Transverse colon (tissue), 4 donors: ENCODE measurements around a stretch of chr17.

GRCh38 chr17:19544864-19545231, 11.2 kb downstream of the SLC47A1 start:
- PRO-cap: no peak
- RAMPAGE, long total RNA, 4 experiments: no peak in any of the 4 experiments

DNA sequence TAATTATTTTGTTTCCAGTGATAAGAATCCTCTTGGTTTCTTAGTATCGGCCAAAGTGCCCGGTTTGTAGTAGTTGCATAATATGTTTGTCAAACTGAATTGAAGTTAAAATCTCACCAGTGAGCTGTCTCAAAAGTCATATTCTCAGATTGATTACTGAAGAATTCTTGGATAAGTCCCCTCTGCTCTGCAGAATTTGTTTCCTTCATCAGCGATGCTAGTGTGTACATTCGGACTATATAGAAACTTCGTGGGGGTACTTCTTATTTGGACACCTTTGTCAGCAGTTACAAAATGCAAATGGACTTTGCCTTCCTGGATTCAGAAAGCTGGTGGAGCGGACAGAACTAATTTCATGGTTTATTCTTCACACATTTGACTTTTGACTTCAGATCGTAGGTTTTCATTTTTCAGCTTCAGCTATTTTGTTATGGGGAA, 28.2 kb downstream of the SLC47A1 start:
- PRO-cap: no peak
- RAMPAGE, long total RNA, 4 experiments: no peak in any of the 4 experiments

- PRO-cap: no peak
- RAMPAGE, long total RNA, 4 experiments: no peak in any of the 4 experiments
Observed at GRCh38 chr17:19727143-19727970, 11.0 kb upstream of the SLC47A2 start.

DNA sequence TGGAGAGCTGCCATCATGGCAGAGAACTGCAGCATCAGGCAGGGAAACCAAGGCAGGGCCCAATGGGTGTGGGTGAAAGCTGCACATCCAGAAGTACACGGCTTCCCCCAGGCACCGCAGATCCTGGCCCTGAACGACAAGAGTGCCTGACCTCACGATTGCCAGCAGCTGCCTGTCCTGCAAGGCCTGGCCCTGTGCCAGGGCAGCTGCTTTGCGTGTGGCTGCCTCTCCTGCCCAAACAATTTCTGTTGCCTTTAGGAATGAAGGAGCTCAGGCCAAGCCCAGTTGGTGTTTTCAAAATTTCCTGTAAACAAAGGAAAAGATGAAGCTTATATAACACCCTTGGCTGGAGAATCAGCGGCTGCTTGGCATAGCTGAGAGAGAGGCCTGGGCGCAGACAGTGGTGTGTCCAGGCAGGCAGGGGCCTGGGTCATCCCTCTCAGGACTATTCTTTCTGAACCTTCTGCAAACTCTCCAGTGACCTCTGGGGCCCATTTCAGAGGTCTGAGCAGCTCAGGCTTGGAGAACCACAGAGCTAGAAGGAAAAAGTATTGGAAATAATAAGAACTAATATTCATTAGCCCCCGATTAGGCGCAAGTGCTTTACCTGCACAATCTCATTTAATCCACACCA, 11.8 kb upstream of the SLC47A2 start:
- PRO-cap: bidirectional peak, plus-strand start at position 400 of the sequence, minus-strand start at position 138 of the sequence
- RAMPAGE, long total RNA, 4 experiments: no peak in any of the 4 experiments

GRCh38 chr17:19860596-19860985, 7.1 kb downstream of the ULK2 start:
- PRO-cap: no peak
- RAMPAGE, long total RNA, 4 experiments: no peak in any of the 4 experiments

DNA sequence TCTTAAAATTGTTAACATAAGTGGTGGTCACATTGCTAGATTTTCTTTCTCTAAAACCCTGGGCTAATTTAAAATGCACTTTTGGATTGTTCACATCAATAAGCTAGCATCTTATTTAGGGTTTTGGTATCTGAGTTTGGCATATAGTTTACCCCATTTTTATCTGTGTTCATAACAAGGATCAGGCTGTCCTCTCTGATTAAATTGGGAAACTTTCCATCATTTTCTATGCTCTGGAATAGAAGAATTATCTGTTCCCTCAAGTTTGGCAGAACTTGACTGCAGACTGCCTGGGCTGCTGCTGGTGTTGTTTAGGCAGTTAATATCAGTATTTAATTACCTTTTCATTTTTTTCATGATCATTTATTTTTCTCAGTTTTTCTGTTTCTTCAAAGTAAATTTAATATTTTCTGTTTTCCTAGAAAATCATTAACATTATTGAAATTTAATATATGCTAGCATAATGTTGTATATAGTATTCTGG, 1.8 kb downstream of the SPECC1 start:
- PRO-cap: no peak
- RAMPAGE, long total RNA, 4 experiments: no peak in any of the 4 experiments

DNA sequence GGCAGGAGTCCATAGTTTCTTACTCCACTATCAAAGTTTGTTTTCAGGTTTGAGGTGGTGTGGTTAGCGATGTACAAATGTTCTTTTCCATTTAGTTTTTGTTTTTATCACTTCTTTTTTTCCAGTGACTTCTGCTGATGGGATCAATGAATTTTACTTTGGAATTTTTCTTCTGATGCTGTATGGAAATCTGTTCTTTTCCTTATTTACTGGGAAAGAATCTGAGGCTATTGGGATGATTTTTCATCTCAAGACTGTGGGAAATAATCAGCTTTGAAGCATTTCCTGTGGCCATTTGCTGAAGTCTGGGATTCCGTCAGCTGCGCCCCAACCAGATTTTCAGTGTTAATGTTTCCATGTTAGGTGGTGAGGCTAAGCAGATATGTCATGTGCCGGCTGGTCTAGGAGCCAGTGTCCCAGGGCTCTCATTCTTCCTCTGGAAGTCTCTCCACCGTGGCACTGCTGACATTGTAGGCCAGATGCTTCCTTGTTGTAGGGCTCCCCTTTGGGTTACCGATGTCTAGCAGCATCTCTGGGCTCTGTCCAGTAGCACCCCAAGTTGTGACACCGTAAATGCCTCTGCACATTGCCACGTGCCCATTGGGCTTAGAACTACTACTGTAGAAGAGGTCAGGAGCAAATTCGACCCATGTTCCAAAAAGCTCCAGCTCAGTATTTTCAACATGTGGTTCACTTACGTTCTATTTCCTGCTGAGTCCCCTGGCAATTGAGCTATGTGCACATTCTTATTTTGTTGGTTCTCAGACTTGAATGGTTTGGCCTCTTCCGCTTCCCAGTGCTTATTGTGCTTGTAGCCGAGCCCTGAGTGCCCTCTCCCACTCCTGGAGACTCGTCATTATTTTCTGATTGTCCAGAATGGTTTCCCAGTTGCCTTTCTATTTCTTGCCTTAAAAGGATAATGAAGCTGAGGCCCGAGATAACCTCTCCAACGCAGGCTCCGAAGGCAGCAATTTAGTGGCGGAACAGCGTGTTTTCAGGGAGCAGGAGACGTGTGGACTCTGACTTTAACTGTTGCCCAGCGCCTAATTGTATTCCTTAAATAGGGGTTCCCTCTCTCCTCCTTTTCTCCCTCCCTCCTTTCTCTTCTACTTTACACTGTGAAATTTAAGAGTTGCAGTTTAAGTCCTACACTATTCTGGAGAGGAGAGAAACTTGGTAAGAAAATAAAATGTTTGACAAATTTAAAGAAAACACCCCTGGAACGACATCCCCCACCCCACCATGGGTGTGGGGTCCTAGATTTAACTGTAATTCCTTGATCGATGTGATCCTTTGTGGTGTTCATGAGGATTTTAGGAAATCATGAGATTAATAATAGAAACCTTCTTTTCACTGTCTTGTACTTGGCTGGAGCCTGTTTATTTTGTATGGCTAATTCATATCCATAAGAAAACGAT, 82.3 kb downstream of the SPECC1 start:
- PRO-cap: no peak
- RAMPAGE, long total RNA, 4 experiments: no peak in any of the 4 experiments

DNA sequence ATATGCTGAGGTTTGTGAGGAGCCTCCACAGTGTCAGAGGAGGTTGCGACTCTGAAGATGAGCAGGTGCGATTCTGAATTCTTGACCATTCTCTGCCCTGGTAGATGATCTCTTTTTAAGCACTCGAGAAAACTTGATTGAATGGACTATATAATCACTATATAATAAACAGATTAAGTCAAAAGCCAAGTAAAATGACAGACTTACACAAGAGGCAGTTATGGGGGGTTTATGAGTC, 206.0 kb downstream of the SPECC1 start:
- PRO-cap: no peak
- RAMPAGE, long total RNA, 4 experiments: no peak in any of the 4 experiments

DNA sequence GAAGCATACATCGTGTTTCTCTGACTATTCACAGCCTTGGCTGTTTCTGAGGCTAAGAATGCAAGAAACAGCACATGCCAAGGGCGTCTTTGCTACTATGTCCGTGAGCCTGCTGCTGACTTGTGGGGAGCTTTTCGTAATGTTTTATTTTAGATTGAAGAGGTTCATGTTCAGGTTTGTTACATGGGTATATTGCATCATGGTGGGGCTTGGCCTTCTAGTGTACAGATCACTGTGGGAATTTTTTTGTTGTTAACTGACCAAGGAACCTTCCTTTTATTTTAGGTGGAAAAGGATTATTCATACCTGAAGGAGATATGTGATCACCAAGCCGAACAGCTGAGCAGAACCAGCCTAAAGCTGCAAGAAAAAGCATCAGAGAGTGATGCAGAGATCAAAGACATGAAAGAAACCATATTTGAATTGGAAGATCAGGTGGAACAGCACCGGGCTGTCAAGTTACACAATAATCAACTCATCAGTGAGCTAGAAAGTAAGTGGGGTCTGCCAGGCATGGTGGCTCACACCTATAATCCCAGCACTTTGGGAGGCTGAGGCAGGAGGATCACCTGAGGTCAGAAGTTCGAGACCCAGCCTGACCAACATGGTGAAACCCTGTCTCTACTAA, 218.1 kb downstream of the SPECC1 start:
- PRO-cap: no peak
- RAMPAGE, long total RNA, 4 experiments: no peak in any of the 4 experiments

- PRO-cap: no peak
- RAMPAGE, long total RNA, 4 experiments: start-site peak on the plus strand in 2 of 4 experiments, at chr17:20281339-20281554 at its widest, 42 to 55 reads per replicate
Observed at GRCh38 chr17:20281196-20281689, 186.1 kb downstream of the LGALS9B start.

DNA sequence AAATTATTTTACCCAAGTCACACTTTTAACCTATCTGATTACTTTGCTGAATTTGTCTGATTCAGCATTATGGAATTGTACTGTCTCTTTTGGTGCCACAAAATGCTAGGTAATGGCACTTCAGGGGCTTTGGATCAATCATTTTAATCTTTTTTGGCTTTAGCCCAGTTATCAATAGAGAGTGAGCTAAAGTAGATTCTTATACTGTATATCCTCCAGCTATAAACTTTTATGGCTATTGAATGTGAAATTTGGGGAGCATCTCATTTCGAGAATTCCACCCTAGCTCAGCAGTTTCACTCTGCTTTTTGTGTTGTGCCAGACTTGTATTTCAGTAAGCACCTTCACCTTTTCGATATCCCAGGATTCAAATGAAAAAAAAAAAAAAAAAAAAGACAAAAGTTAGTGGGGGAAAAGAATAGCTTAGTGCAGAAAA, 125.9 kb downstream of the LGALS9B start:
- PRO-cap: no peak
- RAMPAGE, long total RNA, 4 experiments: no peak in any of the 4 experiments

DNA sequence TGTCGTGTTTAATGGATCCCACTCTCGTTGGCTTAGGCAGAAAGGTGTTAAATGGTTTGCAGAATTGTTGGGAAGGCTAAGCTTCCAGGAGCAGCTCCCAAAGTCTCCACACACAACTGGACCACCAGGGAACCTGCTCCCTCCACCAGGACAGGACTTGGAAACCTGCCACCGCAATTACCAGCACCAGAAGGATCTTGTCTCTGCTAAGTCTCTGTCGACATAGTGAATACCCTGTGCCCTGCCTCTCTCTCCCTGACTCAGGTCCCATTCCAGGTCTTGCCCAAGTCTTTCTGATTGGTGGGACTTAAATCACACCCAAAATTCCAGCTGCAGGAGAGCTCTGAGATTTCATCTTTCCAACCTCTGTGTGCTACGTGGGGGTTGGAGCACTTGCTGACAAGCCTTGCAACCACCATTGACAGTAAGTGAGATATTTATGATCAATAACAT, 86.9 kb downstream of the USP22 start:
- PRO-cap: no peak
- RAMPAGE, long total RNA, 4 experiments: no peak in any of the 4 experiments

- PRO-cap: no peak
- RAMPAGE, long total RNA, 4 experiments: no peak in any of the 4 experiments
Observed at GRCh38 chr17:20992862-20993558, 49.8 kb downstream of the USP22 start.

- PRO-cap: no peak
- RAMPAGE, long total RNA, 4 experiments: no peak in any of the 4 experiments
Observed at GRCh38 chr17:21001315-21002493, 41.1 kb downstream of the USP22 start.

- PRO-cap: no peak
- RAMPAGE, long total RNA, 4 experiments: no peak in any of the 4 experiments
Observed at GRCh38 chr17:21018701-21019604, 23.9 kb downstream of the USP22 start.

DNA sequence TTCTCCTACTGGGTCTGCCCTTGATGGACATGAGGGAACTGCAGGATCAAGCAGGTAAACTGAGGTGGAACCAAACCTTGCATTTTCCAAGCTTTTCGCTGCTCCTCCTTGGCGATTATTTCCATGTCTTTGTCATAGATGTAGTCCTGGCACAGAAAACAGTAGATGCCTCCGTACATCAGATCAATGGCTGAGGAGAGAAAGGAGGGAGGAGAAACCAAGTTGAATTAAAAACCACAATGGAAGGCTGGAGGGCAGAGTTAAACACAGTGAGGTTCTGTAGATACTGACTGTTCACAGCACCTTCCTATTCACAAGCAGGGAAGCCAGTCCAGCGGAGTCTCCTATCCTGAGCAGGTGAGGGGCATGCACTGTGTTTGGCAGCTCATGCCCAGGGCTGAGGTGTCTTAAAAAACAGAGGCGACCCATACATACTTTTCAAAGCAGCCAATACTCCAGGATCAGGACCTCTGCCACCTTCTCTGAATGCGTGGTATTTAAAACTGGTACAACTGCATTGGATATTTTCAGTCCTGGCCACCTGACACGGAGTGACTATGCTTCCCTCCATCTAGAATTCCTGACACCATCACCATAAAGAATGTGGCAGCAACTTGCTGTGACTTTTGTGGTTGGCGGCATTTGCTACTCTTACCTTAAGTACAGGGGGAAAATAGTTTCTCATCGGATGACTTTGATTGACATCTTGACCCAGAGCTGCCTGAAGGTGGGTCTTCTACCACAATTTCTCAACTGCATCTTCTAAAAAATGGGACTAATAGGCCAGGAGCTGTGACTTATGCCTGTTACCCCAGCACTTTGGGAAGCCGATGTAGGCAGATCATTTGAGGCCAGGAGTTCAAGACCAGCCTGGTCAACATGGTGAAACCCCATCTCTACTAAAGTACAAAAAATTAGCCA, 21.5 kb downstream of the USP22 start:
- PRO-cap: no peak
- RAMPAGE, long total RNA, 4 experiments: start-site peak on the minus strand in 1 of 4 experiments, centred at position 142 of the sequence, 23 reads per replicate

- PRO-cap: no peak
- RAMPAGE, long total RNA, 4 experiments: no peak in any of the 4 experiments
Observed at GRCh38 chr17:21132339-21132949, 5.7 kb downstream of the DHRS7B start.

DNA sequence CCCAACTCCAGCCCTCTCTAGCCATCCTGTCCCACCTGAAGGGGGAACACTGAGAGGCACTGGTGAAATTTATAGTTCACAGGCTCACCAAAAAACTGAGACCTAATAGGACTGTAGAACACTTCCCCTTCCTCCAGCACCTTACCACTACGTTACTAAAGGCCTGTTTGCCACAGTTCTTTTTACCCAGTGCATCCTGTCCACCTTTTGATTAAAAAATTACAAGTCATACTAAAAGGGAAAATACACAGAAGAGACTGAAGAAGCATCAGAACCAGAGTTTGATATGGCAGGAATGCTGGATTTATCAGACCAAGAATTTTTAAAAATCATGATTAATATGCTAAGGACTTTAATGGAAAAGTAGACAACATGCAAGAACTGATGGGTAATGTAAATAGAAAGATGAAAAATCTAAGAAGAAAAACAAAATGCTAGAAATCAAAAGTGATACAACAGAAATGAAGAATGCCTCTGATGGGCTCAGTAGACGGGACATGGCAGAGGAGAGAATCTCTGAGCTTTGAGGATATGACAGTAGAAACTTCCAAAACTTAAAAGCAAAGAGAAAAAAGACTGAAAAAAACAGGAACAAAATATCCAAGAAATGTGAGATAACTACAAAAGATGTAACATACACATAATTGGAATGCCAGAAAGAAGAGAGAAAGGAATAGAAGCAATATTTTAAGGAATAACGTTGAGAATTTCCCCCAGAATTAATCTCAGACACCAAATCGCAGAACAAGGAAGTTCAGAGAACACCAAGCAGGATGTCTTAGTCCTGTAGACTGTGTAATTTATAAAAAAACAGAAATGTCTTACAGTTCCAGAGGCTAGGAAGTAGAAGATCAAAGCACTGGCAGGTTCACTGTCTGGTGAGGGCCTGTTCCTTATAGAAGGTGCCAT, 26.3 kb downstream of the DHRS7B start:
- PRO-cap: no peak
- RAMPAGE, long total RNA, 4 experiments: no peak in any of the 4 experiments

- PRO-cap: no peak
- RAMPAGE, long total RNA, 4 experiments: no peak in any of the 4 experiments
Observed at GRCh38 chr17:21278287-21279137, 6.0 kb upstream of the MAP2K3 start.

GRCh38 chr17:21285600-21286768, 1.5 kb downstream of the MAP2K3 start:
- PRO-cap: bidirectional peak, plus-strand start at chr17:21285733, minus-strand start at chr17:21285517; bidirectional peak, plus-strand start at chr17:21286630, minus-strand start at chr17:21286522
- RAMPAGE, long total RNA, 4 experiments: start-site peak on the plus strand in 1 of 4 experiments, at chr17:21285714-21285753 at its widest, 10 reads per replicate